Aorta (tissue), 1 donor: ENCODE measurements around a stretch of chr4.

GRCh38 chr4:77180043-77180403 lies 23.0 kb downstream of the CCNG2 start:
- PRO-cap, result no peak

DNA sequence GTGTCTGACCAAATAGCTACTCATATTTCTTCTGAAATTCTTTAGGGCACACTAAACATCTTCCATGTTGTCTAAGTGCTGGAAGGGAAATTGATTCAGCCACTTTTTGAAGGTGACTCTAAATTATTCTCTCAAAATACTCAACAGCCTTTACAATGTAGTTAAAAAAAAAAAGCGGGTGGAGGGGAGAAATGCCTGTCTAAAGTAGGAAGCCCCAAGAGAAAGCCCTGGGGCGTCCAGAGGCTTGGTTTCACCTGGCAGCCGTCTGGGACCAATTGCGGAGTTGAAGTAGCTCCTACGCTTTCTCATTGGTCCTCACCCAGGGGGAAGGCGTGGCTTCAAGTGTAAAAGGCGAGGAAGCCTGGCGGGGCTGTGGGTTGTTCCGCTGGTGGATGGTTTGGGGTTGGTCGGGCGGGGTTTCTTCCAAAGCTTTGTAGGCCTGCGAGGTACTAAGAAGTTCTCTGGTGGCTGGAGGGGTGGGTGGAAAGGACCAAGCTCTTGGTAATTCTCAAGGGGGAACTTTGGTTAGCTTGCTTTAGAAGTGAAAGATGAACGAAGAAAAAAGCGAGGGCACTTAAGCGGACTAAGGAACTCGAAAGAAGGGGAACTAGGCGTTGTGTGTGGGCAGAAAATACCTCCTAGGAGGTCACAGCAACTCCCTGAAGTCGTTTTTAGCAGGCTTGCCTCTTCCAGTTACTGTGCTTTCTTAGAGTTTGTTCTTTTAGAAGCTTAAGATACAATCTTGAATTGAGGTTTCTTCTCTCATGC lies 36.5 kb downstream of the CCNG2 start:
- PRO-cap, result unidirectional peak, plus-strand start at position 347 of the sequence

DNA sequence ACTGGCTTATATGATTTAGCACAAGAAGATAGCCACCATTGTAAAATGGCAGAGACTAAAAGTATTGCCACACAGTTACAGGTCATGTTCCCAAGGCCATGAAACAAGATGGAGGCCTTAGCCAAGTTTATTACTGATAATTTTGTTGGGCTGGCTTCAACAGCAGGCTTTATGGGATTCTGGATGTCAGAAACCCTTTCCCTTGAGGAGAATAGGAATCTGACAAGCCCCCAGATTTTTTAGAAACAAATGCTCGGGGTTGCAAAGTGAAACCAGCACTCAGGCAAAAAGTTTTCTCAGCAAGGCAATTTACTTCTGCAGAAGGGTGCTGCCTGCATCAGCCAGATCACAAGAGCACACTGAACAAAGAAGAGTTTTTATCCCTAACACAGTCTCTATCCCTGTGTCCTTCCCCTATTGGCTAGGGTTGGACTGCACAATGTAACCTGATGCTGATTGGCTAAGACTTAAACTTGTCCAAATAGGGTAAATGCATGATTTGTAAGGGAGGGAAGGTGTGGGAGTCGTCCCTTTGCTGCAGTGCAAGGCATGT lies 175.6 kb downstream of the CCNG2 start:
- PRO-cap, result no peak

DNA sequence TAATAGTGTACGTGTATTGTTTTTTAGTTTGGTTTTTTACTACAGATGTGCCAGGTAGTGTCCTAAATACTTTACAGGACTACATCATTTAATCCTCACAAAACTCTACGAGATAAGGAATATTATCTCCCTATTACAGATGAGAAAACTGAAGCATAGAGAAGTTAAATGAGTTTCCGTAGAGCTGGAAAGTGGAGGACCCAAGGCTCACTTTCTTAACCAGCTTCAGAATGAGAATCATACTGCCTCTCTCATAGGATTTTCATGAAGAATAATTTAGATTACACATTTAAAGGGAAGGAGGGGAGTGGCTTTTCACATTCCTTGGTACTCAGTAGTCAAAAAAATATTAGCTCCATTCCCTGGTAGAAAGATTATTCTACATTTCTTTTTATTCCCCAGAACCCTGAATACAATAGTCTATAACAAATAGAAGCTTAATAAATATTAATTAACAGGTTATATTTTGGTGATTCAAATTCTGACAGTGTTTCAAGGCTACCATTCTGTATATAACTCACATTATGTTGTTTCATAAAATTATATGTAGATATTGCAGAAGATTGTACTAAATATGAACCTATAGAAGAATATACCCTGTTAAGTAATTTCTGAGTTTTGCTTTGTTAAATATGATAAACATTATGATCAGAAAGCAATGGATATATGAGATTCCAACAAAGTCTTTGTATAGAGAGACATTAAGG lies 10.0 kb downstream of the CNOT6L start:
- PRO-cap, result no peak

GRCh38 chr4:77818480-77819240 lies 508 bp downstream of the CNOT6L start:
- PRO-cap, result bidirectional peak, plus-strand start at chr4:77818591, minus-strand start at chr4:77818580

DNA sequence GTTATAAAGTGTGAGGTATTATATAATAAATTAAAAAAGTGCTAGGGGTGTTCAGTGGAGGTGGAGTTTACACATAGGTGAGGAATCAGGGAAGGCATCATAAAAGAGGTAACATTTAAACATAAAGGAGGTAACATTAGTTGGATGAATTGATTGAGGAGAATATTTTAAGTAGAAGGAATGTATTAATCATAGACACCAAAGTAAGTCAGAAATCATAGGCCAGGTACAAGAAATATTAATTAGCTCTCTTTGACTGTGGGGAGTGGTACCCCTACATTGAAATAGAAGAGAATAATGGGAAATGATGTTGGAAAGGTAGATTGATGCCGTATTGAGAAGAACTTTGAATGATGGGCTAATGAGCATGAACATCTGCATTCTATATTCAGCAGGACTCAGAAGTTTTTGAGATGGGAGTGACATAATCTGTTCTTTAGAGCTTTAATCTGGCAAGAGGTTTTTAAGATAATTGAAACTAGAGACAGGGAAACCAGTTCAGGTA lies 32.2 kb downstream of the MRPL1 start:
- PRO-cap, result no peak

DNA sequence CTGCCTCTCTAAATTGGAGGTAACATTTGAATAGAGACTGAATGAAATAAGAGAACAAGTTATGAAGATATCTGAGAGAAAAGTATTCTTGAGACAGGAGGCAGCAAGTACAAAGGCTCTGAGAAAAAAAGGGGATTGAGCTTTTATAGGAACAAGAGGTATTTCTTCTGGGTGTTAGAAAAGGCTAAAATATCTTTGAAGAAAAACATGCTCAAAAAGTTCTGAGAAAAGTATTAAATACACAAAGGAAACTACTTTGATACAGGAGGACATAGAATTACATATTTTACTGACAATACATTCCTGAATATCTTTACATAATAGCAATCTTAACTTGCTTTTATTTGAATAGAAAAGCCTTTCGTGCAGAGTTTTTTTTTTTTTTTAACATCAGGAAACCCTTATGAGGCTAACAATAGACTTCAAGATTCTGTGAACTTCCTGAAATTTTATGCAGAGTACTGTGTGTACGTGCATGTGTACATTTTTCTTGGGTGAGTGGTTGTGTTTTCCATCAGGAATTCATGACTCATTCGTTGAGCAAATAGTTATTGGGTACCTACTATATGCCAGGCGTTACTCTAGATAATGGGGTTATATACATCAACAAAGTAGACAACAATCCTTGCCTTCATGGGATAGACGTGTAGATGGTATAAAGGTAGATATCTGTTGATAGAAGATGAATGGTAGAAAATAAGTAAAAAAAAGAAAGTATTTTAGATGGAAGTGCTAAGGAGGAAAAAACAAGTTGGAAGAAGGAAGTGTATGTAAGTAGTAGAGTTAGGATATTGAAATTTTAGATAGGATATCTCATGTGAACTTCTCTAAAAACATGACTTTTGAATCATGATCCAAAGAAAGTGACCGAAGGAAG lies 59.0 kb downstream of the MRPL1 start:
- PRO-cap, result no peak

DNA sequence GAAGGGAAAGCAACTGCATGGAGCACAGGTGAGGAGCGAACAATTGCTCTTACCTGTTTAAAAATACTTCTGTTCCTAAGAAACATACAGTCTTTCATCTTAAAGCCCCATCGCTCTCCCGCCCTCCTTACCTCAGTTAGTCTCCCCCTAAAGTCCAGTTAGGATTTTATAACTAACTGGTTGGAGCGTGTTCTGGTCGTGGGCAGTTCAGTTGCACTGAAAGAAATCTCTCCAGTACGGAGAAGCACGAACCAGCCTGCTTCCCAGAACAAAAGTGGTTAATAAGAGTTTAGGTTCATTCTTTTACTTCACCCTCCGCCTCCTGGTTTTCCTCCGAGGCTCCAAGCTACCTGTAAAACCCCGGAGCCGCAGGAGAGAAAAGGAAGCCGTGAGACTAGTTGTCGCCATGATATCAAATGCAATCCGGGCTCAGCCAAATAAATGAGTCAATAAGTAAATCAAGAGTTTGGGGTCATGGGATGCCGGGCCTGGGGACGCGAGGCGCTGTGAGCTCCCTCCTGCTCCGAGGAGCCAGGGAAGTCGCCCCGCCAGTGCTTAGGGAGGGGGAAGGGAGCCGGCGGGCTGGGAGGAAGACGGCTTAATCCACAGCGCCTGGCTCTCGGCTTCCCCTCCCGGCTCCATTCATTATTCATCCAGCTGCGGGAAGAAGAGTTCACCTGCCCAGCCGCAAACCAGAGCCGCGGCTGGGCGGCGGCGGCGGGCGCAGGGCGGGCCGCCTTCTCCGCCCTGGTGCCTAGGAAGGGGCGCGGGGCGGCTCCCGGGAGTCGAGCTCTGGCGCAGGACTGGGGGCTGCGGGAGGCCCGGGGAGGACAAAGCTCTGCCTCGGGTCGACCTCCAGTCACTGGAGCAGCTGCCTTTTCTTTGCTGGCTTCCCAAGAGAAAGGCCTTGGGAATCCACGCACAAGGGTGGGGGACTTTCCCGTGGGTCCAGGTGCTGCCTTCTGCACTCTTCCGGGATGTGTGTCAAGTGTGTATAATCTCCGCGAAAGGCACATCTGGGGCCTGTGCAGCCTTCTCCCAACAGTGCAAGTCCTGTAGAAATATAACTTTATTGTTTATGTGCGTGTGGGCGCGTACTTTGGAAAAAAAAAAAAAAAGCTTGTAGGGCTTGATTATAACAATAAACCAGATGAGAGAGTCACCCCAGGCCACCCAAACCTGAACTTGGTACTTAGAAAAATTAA lies 1.7 kb downstream of the FRAS1 start:
- PRO-cap, result no peak

DNA sequence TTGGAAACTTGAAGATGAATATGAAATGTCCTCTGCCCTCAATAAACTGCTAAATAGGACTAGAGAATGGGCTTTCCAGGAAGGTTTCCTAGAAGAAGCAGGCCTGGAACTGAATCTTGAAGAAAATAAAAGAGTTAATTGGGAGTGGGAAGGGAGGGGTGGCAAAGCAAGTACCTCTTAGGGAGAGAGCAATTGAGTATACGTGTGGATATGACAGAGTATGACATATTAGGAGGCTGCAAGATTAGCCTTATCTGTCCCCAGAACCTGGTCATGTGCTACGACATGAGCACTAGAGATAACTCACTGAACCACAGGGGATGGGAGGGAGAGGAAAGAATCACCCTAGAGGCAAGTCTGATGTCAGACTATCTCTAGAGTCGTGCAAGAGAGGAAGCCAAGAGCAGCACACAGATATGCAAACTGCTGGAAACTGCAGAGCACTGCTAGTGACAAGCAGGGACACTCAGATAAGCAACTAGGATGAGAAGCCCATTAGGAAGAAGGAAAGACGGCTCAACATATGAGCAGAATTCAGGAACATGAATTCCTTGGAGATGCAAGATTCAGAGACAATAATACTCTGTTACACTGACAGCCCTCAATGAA lies 84.2 kb upstream of the BMP2K start:
- PRO-cap, result no peak

DNA sequence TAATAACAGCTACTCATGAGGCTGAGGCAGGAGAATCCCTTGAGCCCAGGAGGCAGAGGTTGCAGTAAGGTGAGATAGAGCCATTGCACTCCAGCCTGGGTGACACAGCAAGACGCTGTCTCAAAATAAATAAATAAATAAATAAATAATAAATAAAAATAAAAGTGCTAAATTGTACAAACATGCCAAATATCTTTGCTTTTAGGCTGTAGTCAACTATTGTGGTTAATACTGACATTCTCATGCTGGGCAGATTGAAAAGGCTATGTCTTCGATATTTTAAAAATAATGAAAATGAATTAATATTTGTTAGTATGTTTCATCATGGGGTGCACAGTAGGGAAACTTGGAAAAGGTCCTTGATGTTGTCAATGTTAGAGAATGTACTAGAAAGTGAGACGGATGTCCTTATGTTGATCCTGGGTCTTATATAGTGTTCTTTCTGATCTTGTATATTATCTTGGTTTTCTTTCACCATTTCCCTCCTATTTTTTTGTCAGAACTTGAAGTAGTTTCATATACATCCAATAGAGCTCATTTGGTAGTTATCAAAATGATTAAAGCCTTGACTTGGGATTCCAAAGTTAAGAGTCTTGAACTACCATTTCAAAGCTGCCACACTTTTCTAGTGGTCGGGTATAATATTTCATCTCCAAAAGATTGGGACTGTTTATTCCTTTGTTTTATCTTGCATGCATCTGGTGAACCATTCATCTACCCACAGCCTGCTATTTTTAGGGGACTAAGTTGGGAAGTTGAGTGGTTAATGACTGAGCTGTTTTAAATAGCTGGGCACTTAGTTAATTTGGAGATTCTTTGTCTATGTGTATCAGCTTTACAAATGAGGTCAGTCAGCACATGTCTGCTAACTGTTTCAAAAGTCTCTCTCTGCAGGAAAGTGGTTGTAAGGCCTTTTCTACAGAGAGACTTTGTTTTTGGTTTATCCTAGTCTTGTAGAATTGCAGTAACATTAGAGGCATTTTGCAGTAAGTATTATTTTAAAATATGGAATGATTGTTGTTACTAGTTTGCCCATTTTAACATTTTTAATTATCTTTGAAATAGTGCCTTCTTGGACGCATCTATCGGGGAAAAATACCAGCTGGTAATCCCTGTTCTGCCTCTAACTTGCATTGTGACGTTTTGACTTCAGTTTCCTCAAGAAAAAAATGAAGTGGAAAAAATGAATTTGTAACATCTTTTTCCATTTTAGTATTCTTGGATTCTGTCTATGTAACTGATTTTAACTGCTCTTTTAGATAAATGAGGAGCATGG lies 8.0 kb downstream of the BMP2K start:
- PRO-cap, result no peak

- PRO-cap, result no peak
These were observed 23.9 kb downstream of the PAQR3 start for GRCh38 chr4:78915170-78915971.

DNA sequence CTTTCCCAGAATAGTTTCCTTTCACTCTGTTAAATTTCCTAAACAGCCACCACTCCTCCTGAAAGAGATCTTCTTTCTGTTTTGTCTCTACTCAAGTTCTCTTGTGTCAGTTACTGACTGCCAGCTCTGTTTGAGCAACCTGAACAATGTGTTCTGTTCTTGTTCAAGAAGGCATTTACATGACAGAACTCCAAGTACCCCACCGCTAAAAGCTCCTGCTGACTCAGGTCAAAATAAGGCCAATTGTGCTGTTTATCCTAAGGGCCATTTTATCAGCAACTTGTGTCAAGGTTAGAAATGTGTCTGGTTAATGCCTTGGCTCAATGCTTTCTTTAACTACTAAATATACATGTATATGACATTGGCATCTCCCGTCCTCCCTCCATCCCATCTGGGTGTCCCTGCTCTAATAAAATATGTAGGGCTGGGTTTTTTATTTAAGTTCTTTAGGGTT lies 144.2 kb upstream of the PAQR3 start:
- PRO-cap, result no peak

- PRO-cap, result no peak
These were observed 85.2 kb upstream of the GK2 start for GRCh38 chr4:79493098-79493819.

DNA sequence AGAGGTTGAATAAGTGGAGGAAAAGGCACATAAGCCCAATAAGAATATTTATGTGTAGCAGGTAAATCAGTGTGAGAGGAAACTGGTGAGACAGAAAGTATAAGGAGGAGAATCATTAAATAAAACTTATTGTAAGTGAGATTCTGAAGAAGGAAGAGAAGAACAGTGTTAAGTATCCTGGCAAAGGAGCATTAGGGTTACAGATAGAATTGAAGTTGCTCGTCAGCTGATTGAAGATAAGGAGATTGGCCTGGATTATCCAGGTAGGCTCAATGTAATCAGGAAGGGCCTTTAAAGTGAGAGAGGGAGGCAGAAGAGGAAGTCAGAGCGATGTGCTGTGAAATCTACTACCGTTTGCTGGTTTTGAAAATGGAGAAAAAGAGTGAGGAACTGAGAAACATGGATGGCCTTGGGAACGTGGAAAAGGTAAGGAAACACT lies 245.8 kb downstream of the ANTXR2 start:
- PRO-cap, result no peak

DNA sequence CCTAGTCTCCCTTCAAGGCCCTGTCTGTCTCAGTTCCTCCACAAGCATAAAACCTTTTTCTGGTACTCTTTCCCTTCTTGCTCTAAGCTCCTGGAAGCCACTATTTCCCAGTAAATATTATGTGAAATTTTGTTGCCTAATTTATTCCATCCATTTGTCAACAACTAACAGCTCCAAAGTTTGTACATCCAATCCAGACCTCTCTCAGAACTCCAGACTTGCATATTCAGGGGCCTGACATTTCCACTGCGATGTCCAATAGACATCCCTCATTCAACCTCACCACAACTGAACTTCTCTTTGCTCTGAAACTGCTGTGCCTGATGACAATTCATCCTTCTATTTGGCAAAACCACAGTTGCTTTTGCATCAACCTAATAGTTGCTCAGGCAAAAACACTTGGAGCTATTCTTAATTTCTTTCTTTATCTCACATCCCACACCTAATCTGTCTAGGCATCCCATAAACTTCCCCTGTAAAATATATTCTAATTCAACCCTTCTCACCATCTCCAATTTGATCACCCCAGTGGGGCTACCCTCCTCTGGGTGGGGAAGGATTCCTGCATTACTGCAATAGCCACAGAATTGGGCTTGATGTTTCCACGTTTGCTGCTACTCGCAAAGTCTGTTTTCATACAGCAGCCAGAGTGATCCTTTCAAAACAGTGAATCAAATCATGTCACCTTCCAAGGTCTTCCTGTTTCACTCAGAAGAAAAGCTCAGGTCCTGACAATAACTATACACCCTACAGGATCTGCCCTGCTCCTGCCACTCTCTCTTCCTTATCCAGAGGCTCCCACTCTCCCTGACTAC lies 56.4 kb downstream of the ANTXR2 start:
- PRO-cap, result no peak

DNA sequence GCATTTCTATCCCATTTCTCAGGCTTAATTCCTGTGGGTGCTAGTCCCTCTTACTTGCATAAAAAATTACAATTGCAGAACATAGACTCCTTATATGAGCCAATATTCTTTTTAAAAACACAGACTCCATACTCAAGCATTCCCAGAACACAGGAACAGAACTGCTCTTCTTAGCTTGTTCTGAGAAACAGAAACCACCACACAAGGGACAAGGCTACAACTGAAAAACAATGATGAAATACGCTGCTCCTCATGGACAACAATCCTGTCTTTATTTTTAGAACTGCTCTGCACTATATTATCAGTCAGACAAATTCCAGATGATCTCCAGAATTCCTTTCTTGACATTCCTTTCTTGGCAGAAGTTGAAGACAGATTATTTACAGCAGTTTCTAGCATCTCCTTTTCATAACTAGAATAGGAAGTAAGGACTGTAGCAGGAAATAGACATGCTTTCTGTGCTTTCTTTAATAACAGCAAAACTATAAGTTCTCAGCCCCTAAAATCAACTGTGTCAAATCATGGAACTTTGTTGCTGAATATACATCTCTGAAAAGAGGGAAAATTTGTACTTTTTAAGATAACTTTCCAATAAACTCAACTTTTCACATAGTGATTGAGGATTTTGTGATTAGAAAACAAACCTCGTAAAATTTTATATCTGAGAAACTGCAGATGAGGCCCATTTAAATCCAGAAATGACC lies 36.0 kb downstream of the ANTXR2 start:
- PRO-cap, result no peak

DNA sequence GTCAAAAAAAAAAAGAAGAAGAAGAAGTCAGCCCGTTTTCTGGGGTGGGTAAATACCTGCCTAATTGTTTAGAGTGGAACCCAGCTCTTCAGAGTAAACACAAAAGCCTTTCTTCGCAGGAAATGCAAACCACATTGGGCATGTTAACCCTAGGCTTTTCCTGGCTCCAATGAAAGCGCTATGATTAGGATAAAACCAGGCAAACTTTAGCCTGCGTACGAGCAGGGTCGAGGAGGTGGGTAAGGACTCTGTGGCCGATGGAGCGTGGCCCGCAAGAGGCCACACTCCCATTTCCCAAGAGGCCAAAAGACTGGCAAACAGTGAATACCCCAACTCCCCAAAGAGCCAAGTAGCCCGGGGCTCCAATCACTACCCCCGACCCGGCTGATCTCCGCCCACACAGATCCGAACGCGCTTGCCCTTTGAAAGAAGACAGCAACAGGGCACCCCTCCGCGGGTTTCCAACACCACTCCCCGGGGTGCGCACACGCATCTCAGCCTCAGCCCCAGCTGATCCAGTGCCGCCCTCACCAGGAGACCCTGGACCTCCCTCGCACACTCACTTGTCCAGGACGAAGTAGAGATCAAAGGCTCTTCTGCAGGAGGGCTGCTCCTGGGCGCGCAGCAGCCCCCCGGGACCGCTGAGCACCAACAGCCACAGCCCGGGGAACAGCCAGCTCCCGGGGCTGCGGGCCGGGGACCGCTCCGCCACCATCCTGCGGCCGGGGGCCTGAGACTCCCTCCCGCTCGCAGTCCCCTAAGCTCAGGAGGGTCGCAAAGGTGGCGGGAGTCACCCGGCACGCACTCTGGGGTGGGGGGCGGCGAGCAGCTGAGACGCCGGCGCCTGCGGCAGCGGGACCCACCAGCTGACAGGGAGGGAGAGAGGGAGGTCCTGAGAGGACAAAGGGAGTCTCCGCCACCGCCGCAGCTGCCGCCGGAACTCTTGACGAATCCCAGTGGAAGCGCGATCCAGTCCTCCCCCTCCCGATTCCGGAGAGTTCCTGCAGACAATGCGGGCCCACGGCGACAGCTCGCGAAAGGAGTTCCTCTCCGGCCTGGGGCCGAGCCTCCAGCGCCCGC lies 843 bp downstream of the ANTXR2 start:
- PRO-cap, result bidirectional peak, plus-strand start at position 1,006 of the sequence, minus-strand start at position 945 of the sequence

- PRO-cap, result no peak
These were observed 52.0 kb upstream of the ANTXR2 start for GRCh38 chr4:80124669-80125795.

- PRO-cap, result unidirectional peak, plus-strand start at chr4:80202407
These were observed 4.6 kb downstream of the PRDM8 start for GRCh38 chr4:80201558-80202569.

GRCh38 chr4:80202570-80203754 lies 5.7 kb downstream of the PRDM8 start:
- PRO-cap, result unidirectional peak, minus-strand start at chr4:80203324